Umbilical cord (tissue), 2 donors: ENCODE measurements around a stretch of chr5.

- RAMPAGE, long total RNA, result no peak
These were observed 33.8 kb upstream of the NEURL1B start for GRCh38 chr5:172607119-172607903.

GRCh38 chr5:172622004-172623221, 18.6 kb upstream of the NEURL1B start:
- RAMPAGE, long total RNA, result no peak

DNA sequence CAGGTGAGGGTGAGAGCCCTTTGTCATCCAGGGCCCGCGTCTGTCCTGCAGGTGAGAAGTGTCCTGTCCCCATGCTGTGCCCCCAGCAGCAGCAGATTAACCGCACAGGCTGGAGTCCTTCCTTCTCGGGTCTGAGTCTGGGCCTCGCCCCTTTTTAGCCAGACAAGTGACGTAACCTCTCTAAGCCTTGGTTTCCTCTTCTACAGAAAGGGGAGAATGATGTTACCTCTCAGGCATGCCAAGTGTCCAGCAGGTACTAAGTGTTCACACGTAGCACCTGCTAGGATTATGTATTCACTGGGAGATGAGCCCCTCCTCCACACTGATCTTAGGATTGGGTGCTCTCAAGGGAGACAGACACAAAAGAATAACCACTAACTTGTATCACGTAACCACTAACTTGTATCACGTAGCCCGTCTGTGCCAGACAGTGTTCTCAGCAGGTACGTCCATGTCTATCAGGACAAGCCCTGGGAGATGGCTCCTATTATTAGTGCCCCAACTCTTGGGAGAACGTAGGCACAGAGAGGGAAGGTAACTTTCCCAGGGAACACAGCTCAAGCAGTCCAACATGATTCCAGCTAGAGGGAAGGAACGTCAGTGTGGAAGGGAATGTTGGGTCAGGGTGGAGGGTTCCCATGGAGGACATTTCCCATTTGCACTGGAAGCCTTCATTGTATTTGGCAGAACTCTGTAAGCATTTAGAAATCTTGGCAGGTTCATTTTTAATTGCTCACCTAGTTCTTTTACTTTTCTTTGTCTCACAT, 7.1 kb downstream of the NEURL1B start:
- RAMPAGE, long total RNA, result no peak

DNA sequence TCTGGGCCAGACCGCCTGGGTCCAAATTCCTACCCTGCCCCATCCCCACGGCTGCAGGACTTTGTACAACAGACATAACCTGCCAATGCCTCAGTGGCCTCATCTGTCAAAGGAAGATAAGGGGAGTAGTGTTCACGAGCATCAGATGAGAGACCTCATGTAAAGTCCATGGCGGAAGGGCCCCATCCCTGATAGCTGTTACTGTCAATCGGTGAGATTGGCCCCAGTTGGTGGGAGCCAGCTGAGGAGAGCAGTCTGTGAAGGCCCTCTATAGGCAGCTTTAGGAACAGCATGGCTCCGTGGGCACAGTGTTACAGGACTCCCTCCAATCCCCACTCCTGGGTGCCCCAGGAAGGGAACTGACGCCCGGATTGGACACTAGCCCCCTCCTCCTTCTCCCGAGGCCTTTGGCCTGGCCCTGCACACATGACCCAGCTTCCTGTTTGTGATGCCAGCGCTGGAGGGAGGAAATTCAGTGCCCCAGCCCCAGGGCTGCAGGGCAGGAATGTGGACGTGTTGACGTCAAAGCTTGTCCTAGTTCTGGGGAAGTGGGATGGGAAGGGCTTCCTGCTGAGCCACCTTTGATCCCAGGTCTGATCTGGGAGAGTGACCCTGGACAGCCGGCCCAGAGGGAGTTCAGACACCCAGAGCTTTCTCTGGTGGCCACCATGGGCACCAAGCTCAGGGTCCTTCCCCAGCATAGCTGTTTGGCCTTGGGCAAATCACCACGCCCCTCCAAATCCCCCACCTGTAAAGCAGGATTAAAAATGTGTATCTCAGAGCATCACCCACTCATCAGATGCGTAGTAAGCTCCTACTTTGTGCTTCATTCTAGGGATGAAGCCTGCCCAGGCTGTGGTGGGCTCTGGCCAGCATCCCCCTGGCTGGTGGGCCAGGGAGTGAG, 56.1 kb downstream of the DUSP1 start:
- RAMPAGE, long total RNA, result no peak

DNA sequence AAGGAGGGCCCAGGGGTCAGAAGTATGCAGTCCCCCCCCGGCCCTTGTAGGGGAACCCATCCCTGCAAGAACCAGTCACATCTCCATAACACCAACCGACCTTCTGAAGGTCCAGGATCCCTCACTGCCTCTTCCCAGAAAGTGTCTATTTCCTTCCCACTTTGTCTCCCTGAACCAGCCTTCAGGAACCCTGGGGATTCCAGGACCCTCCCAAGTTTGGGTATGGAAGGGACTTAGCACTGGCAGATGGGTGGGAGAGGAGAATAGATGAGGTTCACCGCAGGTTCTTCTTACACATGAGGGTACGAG, 7.4 kb downstream of the DUSP1 start:
- RAMPAGE, long total RNA, result no peak

DNA sequence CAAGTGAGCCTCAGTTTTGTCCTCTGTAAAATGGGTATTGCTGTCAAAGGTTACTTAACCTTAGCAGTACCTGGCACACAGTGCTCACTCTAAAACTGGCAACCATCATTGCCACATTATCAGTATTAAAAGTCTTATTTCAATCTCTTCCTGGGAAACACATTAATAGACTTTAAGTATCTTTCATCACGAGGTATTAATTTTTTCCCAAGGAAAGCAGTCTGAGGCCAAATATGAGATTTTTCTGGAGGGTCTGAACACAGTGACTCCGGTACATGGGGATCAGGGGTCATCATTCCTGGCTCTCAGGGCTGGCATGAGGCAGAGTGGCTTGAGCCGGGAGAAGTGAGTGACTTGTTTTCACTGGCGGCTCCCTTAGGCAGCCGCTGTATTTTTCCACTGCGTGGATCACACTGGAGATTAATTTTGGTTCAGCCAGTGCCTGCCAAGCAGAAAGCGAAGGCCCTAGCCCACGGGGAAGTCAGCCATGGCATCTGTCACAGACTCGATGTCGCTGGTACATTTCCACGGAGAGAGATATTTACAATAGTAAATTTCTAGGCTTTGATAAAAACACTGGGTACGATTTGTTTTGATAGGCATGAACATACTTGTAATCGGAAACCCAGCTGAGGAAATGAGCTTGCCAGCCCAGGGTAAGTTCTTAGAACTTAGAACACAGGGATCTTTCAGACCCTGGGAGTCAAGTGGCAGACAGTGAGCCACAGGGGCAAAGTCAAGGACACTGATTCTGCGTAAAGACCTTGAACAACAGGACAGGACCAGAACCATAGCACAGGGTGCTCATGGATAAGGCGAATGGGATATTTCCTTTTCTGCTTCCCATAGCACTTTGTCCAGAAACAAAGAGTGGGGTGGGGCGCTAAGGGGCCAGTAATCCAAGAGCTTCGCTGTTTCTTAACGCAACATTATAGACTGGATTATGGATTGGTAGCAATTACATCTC, 4.7 kb downstream of the DUSP1 start:
- RAMPAGE, long total RNA, result no peak

GRCh38 chr5:172772016-172773194, 1.4 kb upstream of the DUSP1 start:
- RAMPAGE, long total RNA, result no peak

DNA sequence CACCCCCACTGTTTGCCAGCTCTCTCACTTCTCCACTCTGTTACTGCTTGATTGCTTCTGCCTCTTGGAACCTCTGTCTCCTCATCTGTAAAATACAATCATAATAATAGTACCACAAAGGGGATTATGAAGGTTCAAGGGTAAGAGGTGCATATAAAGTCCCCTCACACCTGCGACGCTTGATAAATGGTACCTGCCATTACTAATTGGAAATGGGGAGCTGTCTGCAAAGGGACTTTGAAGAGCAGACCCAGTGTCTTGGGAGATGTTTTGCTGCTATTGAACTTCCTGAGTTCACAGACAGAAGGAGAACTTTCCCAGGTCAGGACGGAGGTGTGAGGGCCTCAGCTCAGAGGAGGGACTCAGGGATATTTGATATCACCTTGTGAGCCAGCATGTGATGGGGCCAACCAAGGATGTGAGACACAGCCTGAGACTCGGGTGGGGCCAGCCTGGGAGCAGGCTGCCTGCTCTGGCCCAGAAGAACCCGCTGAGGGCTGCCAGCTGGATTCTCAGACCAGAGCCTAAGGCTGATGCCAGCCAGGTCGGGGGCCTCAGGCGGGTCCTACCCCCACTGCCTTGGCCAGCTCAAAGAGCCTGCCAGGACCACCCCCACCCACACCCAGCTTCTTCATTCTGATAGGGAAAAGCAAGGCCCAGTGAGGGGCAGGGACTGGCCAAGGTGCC, 20.1 kb upstream of the DUSP1 start:
- RAMPAGE, long total RNA, result no peak

- RAMPAGE, long total RNA, result no peak
These were observed 24.6 kb downstream of the ERGIC1 start for GRCh38 chr5:172858388-172859410.

GRCh38 chr5:172870119-172871388, 36.5 kb downstream of the ERGIC1 start:
- RAMPAGE, long total RNA, result no peak

DNA sequence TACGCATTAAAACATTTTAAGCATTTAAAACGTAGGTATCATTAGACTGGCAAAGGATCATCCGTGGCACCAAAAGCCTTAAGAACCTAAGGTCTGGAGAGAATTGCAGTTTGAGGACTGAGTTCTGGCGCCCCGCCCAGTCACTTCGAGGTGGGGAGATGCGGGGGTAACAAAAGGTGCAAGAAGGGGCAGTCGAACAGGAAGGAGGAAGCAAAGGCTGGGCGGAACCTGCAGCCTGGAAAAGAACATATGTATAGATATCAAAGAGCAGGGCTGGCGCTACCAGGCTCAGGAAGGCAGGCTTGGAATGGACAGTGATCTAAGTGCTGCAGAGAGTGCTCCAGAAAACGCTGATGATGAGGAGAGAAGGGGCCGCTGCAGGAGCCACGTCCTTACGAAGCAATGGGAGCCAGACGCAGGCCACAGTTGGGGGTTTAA, 40.9 kb upstream of the RPL26L1 start:
- RAMPAGE, long total RNA, result no peak

- RAMPAGE, long total RNA, result no peak
These were observed 38.8 kb upstream of the RPL26L1 start for GRCh38 chr5:172920149-172921089.

DNA sequence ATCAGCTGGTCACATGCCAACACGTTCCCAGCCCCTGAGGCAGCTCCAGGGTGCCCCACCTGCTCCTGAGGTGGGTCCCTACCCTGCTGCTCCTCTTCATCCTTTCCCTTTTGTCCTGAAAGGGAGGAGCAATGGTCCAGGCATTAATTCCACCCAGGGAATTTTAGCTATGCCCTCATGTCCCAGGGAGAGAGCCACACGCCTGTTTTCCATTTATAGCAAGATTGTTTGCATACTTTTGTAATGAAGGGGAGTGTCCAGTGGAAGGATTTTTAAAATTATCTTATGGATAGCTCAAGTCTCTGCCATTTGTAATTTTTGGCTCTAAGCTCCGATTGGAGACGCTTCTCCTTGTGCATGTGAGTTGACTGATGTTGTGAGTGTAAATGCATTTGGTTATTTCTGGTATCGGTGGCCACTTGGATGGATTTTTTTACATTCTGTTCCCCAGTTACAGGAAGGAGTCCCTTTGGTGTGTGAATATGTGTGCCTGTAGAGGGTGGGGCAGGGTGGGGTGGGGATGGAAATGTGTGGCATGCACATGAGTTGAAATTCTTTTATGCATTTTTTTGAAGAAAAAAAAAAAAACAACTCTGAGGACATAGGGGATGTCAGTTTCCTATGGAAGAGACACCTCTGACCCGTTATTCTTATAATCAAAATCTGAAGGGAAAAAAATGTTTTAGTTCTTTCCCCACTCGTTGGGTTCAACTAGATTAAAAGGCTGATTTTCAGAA, 7.1 kb upstream of the RPL26L1 start:
- RAMPAGE, long total RNA, result no peak

- RAMPAGE, long total RNA, result no peak
These were observed 20.5 kb downstream of the ATP6V0E1 start for GRCh38 chr5:173003992-173004622.

DNA sequence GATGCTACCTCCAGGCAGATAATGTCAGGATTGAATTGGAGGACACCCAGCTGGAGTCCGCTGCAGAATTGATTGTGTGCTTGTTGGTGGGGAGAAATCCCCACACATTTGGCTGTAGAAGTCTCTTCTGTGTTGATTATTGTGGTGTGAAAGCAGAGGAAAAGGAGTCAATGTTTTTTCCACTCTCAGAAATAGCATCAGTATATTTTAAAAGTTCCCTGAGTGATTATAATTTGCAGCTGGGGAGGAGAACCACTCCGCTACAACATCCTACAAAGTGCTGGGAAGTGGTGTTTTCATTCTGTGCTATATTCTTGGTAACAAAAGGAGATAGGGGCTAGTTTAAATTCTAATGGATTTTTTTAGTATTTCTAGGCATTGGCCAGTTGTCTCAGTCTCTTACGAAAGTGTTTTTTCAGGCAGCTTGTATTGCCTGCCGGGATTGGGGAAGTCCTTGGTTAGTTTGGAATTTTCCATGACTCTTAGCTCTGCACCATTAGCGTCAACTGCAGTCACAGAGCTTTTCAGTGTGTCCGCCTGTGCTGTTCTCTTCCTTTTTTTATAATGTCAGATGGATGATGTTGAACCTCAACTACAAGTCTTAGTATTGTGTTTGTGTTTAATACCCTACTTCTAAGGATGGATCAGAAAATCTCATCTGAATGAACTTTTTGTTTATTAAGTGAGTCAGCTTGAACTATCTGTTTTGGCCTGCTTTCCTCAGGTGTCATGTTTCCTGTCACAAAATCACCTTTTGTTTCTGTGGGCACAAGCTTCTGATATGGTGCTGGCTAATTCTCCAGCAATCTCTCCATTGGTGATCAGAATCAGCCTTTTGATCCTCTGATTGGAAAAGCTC, 32.9 kb downstream of the ATP6V0E1 start:
- RAMPAGE, long total RNA, result no peak

DNA sequence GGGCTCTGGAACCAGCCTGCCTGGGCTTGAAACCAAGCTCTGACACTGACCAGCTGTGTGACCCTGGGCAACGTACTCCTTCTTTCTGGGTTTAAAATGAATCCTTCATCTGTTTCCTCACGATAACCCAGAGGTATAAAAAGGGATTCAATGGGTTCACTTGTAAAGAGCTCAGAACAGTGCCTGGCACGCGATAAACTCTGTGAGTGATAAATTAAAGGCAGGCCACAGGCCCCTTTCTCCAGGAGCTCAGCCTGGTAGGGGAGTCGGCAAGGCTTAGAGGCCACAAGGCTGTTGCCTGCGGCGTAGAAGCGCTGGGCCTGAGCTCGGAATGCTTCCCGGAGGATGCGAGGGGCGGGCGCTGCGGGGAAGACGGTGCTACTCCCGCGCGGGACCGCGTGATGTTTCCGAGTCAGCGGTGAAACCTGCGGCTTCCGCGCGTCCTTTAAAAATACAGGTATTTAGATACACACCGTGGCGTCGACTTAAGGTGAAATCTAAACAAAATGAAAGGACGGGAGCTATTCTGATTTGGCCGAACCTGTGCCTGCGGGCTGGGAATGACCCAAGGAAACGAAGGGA, 6.4 kb downstream of the NKX2-5 start:
- RAMPAGE, long total RNA, result no peak

DNA sequence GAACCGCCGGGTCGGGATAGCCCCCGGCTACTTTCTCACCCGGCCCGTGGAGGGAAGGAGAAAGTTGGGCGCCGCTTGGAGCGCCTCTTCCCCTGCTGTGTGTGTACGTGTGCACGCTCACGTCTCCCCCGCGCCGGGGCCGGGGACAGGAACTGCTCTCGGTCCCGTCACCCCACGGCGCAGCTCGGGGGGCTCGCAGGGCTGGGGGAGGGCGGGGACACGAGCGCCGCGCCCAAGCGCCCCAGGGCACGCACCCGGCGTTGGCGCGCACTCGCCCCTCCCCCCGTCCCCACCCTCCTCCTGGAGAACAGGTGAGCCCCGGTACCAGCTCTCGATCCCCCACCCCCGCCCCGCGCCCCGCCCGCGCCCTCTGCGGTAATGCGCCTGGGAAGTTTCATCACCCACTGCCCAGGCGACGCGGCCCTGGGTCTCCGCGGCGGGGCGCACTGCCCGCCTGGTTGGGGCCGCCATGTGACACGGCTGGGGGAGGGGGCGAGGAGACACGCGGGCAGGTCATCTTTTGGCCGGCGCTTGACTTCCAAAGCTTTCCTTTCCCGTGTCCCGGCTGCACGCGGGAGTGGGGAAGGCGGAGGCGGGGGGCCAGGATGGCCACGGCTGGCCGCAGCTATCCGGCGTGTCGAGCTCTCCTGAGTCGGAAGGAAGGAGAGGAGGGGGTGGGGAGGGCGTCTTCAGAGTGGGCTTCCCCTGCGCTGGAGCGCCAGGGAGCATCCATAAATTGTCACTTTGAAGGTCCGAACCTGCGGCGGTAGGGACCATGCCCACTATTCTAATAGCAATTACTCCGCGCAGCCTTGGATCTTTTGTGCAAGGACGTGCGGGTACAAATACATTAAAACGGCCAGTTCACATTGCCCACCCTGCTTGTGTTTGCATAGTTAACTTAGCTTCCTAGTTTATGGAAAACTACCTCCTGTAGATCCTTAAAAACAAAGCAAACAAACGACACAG, 1.5 kb upstream of the STC2 start:
- RAMPAGE, long total RNA, result no peak

DNA sequence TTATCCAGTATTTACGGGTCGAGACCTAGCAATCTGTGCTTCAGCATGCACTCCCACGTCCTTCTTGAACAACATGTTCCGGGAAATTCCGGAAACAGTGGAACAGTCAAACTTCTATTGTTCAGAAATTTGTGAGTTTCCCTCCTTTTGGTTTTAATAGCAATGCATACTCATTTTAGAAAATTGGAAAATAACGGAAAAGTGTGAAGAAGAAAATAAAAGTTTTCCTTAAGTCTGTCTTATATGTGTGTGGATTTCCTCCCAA, 490 bp upstream of the BOD1 start:
- RAMPAGE, long total RNA, result no peak

DNA sequence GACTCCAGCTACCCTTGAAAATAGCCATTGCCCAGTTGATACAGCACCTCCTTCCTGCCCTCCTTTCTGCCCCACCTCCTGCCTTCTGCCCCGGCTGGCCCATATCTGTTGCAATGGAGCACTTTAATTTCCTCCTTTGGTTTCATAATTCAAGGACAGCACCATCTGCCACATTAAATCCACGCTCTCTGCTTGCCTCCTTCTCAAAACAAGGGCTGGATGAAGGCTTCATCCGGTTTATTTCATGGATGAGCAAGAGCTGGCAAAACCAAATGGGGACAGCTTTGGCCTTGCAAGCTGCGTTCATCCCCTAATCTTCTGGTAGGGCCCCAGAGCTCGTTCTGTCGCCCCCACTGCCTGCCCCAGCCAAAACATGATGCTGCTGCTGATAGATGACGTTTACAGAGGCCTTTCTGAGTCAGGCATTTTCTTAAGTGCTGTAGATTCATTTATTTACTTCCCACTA, 115.8 kb upstream of the CPEB4 start:
- RAMPAGE, long total RNA, result no peak

DNA sequence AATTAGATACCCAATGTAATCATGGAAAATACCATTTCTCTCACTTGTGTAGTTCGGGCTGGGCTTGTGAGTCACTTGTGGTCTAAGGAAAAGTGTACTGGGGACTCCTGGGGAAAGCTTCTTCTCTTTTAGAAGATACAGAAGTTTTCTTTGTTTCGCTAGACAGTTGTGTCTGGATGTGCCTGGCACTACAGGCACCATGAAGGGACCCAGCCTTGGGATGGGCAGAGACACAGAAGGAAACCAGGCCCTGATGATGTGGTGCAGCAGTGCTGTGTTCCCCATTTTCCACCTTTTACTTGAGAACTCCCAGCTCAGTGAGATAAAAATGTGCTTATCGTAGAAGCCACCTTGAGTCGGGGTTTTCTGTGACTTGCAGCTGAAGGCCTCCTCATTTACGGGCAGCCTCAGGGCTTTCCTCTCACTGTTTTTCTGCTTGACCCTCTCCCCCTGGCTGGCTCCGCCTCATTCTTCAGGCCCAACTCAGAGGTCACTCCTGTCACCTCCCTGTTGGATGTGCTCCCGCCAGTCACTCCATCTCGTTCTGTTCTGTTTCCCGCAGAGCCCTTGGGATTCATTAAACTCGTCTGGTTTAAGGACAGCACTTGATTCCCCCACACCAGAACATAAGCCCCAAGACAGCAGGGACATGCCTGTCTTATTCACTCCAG, 32.6 kb upstream of the CPEB4 start:
- RAMPAGE, long total RNA, result no peak